Metastatic Breast Carcinoma in the Ovary (tissue), 3 donors: Measurements from ENCODE around the gene C18orf21.

- PRO-cap, 3 experiments, result no peak in any of the 3 experiments
Measured at GRCh38 chr18:34807310-34807888, 97.3 kb downstream of the DTNA start.

DNA sequence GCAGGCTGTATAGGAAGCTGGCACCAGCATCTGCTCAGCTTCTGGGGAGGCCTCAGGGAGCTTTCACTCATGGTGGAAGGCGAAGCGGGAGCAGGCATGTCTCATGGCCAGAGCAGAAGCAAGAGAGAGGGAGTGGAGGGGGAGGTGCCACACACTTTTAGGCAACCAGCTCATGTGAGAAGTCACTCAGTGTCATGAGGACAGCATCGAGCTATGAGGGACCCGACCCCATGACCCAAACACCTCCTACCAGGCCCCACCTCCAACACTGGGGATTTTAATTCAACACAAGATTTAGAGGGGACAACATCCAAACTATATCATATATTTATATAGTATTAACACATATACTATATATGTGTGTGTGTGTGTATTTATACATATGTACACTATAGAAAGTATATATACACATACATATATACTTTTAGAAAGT lies 6.9 kb downstream of the MAPRE2 start:
- PRO-cap, 3 experiments, result no peak in any of the 3 experiments

DNA sequence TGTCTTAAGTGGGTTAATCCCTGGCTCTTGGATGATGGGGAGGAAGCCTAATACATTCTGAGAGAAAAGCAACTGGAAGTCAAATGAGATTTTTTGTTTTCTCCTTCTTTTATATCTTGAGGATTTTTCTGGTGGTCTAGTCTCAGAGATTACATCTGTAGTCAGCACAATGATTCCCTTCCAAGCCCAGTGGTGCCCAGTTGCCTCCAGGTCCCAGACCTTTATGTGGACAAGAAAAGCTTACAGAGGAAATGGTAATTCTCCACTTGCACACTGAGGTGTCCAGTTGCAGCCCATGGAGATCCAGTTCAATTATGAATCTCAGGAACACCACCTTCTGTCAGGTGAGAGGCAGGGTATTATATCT lies 843 bp upstream of the ZSCAN30 start:
- PRO-cap, 3 experiments, result no peak in any of the 3 experiments

- PRO-cap, 3 experiments, result peak in 3 of 3 experiments; most common plus-strand start chr18:35344054 (in 3); most common minus-strand start chr18:35343921 (in 1)
Measured at GRCh38 chr18:35343722-35344261, 428 bp downstream of the ZNF24 start.

DNA sequence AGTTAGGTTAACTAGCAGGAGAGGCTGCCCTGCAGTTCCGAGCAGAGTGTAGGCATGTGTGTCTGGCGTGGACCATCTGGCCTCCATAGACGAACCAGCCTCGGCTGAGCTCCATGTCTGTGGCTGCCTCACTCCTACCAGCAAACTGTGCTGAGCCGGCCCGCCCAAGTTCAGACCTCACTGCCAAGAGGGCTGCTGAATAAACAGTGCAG lies 27.4 kb downstream of the INO80C start:
- PRO-cap, 3 experiments, result no peak in any of the 3 experiments

DNA sequence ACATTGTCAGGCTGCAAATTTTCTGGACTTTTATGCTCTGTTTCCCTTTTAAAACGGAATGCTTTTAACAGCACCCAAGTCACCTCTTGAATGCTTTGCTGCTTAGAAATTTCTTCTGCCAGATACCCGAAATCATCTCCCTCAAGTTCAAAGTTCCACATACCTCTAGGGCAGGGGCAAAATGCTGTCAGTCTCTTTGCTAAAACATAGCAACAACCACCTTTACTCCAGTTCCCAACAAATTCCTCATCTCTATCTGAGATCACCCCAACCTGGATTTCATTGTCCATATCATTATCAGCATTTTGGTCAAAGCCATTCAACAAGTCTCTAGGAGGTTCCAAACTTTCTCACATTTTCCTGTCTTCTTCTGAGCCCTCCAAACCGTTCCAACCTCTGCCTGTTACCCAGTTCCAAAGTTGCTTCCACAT lies 9.0 kb downstream of the INO80C start:
- PRO-cap, 3 experiments, result no peak in any of the 3 experiments

GRCh38 chr18:35702875-35703143 lies 121.3 kb downstream of the GALNT1 start:
- PRO-cap, 3 experiments, result no peak in any of the 3 experiments

DNA sequence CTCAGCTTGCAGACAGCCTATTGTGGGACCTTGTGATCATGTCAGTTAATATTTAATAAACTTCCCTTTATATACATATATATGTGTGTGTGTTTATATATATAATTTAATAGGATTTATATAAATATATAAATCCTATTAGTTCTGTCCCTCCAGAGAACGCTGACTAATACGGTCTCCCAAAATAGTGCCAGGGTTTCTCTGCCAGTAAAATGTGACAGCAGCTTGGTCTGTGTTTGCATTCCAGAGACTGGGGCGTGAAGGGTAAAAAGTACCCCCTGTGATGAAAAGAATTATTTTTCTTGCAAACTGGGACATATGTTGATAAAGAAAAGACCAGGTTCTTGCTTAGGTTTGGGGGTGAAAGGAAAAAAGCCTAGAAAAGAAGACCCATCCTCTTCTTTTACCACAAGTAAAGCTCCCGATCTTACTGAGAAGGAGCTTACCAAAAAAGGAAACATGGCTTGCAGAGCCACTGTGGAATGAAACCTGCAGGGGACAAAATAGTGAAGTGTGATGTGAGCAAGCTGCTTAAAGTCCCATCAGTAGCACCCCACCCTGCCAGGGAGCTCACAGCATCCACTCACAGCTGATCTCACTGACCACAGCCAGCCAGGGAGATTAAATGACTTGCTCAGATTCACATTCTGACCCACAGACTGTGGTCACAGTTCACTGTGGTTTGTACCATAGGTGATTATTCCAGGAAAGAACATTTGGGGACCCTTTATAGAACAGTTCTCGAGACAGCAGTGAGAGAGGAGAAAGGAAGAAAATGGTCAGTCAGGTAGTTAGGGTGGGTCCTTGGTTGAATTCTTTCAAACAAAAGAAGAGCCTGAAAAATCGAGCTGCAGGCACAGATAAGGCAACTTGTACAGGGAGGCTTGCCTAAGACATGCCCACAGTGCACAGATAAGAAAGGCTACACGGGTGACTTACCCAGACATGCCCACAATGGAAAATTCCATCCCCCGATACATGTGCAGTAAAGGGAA lies 110.8 kb upstream of the C18orf21 start:
- PRO-cap, 3 experiments, result no peak in any of the 3 experiments

- PRO-cap, 3 experiments, result peak in 3 of 3 experiments; most common plus-strand start chr18:35972710 (in 2); most common minus-strand start chr18:35972451 (in 3)
Measured at GRCh38 chr18:35971883-35972782, at the start of gene C18orf21. TSS of gene C18orf21 (plus strand) at chr18:35972679.

- PRO-cap, 3 experiments, result peak in 2 of 3 experiments; most common minus-strand start chr18:36107939 (in 1)
Measured at GRCh38 chr18:36107688-36108326, 21.3 kb downstream of the SLC39A6 start.

GRCh38 chr18:36176558-36177378 lies 10.5 kb upstream of the MOCOS start:
- PRO-cap, 3 experiments, result no peak in any of the 3 experiments

DNA sequence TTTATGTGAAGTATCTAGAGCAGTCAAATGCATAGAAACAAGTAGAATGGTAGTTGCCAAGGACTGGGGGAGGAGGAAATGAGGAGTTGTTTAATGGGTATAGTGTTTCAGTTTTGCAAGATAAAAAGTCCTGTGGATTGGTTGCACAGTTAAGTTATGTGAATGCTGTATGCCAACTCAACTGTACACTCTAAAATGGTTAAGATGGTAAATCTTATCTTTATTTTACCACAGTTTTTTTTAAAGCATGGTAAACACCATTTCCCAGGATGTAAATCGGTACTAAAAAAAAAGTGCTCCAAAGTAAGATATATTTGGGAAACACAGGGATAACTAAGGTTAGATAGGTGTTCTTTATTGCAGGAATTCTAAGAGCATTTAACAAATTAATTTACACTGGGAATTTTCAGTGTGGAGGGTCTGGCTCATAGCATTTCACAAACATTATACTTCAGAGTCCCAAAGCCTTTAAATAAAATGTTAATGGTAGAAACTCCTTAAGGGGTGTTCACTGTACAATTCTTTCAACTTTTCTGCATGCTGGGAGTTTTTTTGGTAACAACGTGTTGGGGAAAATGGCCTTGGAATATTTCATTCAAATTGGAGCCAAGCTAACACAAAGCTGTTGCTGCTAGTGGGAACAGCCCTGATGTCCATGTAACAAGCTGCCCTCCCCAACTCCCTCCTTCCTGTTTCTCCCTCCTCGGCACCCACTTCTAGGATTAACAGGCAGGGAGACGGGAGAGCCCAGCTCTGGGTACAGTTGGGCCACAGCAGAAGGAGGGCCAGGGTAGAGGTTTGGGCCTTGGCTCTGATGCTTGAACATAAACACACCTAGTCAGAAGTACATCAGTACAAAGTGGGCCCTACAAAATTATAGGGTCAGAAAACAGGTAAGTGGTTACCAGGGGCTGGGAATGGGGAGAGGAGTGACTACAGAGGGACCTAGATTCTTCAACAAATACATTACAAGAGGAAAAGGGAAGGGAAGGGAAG lies 9.6 kb upstream of the MOCOS start:
- PRO-cap, 3 experiments, result no peak in any of the 3 experiments

DNA sequence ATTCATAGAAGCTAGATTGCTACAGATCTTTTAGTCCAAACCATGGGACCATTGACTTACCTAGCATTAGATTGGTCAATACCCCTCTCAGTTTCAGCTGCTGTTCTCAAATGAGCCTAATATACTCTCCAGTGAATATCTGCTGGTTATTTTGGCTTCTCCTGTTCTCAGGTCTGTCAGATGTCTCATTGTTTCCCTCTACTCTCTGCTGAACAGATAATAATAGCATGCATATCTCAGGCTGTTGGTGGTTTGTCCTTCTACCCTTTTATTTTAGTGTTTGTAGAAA lies 99.5 kb downstream of the FHOD3 start:
- PRO-cap, 3 experiments, result no peak in any of the 3 experiments

- PRO-cap, 3 experiments, result no peak in any of the 3 experiments
Measured at GRCh38 chr18:36501027-36501385, 203.5 kb downstream of the FHOD3 start.

- PRO-cap, 3 experiments, result peak in 1 of 3 experiments; most common minus-strand start chr18:36828413 (in 1)
Measured at GRCh38 chr18:36828204-36828714, 543 bp downstream of the TPGS2 start.

DNA sequence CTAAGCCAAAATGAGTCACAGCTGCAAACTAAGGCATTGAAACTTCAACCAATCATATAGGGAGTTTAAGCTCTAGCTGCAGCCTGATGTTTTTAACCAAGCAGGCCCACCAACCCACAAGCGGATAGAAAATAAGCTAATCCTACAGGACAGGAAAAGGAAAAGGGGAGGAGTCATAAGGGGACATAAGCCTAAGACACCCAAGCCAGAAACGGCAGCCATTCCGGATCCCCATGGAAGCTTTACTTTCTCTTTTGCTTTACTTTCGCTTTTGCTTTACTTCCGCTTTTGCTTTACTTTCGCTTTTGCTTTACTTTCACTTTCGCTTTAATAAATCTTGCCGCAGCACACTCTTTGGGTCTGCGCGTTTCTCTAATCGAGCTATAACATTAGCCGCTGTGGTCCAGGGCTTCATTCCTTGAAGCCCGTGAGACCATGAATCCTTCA lies 1375.6 kb upstream of the CELF4 start:
- PRO-cap, 3 experiments, result no peak in any of the 3 experiments

GRCh38 chr18:43883889-43884394 lies 606.7 kb upstream of the SYT4 start:
- PRO-cap, 3 experiments, result no peak in any of the 3 experiments

DNA sequence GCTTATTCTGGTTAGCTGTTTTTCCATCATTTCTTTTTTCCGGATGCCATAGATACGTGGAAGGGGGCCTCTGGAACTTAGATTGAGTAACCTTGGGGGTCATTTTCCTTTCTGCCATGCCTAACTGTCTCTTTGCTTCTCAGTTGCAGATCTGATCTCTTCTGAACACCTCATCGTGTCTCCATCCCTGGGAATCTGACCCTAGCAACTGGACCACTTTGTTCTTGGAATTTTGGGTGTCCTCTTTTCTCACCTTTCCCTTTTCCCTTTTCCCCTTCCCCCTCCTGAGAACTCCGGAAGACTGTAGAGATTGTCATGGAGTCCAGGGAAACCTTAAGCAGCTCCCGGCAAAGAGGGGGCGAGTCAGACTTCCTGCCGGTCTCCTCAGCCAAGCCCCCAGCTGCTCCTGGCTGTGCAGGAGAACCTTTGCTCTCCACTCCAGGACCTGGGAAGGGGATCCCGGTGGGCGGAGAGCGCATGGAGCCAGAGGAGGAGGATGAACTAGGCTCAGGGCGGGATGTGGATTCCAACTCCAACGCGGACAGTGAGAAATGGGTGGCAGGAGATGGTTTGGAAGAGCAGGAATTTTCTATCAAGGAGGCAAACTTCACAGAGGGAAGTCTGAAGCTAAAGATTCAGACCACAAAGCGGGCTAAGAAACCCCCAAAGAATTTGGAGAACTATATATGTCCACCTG lies 20.5 kb downstream of the SETBP1 start:
- PRO-cap, 3 experiments, result no peak in any of the 3 experiments

DNA sequence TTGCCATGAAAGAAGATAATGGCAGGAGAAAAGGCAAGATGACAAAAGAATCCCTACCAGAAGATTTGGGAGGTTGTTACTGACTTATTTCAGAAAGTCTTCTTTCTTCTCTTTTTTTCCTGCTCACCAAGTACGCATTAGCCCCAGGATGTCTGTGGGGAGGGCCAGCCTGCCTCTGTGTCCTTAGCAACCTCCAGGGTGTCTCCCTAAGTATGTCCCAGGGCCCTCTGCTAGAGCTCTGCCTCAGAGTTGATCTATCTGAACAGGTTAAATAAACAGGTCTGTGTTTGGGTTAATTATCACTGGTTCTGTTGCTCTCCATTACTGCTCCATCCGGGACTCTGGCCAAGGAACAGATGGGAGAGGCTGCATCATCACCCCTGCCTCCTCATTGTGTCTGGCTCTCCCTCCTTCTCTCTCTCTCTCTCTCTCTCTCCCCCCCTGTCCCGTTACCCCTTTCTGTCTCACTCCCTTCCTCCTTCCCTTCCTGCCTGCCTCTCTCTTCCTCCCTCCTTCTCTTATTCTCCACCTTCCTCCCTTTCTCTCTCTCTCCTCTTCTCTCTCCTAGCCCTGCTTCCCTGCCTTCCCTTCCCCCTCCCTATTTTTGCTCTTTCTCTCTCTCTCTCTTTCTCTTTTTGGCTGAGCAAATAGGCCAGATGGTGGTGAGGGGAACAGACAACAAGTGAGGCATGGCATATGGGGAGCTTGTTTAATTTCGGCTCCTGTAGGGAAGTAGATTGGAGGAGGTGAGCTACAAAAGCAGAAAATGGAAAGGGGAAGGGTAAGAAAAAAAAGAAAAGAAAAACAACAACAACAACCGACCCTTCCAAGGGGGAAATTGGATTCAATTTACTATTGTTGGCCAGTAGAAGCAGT lies 62.1 kb downstream of the SETBP1 start:
- PRO-cap, 3 experiments, result peak in 1 of 3 experiments; most common plus-strand start position 467 of the sequence (in 1); most common minus-strand start position 343 of the sequence (in 1)

GRCh38 chr18:44759098-44759859 lies 78.6 kb downstream of the SETBP1 start:
- PRO-cap, 3 experiments, result peak in 1 of 3 experiments; most common minus-strand start chr18:44759327 (in 1)